ENCODE measurements around a stretch of chr19.

DNA sequence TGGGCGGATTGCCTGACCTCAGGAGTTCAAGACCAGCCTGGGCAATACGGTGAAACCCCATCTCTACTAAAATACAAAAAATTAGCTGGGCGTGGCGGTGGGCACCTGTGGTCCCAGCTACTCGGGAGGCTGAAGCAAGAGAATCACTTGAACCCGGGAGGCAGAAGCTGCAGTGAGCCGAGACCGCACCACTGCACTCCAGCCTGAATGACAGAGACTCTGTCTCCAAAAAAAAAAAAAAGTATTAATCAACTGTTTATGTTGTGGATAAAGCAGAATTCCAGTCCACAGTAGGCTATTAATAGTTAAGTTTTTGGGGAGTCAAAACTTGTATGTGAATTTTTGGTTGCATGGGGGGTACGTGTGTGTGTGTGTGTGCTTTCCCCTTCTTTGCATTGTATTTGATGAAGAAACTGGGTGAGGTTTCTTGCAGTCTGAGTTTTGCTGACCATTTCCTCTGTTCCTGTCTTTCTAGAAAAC is 15.1 kb downstream of the TGFB1 start:
- PRO-cap, 3 experiments, result no peak in any of the 3 experiments
- RAMPAGE, long total RNA, 4 experiments, result no peak in any of the 4 experiments
- RRBS, result no CpG with 5 or more reads among the region's 9 CpGs

- PRO-cap, 3 experiments, result no peak in any of the 3 experiments
- RAMPAGE, long total RNA, 4 experiments, result no peak in any of the 4 experiments
- RRBS, result no CpG with 5 or more reads among the region's 8 CpGs
These were observed 13.7 kb downstream of the TGFB1 start for GRCh38 chr19:41340041-41340493.

- PRO-cap, 3 experiments, result no peak in any of the 3 experiments
- RAMPAGE, long total RNA, 4 experiments, result no peak in any of the 4 experiments
- RRBS, result no CpG with 5 or more reads among the region's 6 CpGs
These were observed 3.9 kb downstream of the BCKDHA start for GRCh38 chr19:41401431-41402042.

DNA sequence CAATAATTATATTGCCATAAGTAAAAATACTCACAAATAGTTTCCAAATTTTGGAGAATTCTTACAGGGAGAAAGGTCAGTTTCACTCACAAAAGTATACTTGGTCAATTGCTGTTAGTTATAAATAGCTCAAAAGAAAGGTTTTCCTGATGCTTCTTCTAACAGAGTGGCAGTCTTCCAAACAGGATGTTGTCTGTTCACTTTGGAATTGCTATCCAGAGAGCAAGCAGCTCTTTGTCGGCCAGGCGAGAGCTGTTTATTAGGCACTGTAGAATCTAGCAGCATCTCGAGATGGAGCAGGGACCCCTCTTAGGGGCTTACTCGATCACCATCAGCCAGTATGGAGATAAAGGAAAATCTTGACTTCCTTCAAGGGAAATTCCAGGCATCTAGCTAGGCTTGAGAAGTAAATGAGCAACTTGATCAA is 13.6 kb downstream of the ERICH4 start:
- PRO-cap, 3 experiments, result no peak in any of the 3 experiments
- RAMPAGE, long total RNA, 4 experiments, result no peak in any of the 4 experiments
- RRBS, result no CpG with 5 or more reads among the region's 4 CpGs

DNA sequence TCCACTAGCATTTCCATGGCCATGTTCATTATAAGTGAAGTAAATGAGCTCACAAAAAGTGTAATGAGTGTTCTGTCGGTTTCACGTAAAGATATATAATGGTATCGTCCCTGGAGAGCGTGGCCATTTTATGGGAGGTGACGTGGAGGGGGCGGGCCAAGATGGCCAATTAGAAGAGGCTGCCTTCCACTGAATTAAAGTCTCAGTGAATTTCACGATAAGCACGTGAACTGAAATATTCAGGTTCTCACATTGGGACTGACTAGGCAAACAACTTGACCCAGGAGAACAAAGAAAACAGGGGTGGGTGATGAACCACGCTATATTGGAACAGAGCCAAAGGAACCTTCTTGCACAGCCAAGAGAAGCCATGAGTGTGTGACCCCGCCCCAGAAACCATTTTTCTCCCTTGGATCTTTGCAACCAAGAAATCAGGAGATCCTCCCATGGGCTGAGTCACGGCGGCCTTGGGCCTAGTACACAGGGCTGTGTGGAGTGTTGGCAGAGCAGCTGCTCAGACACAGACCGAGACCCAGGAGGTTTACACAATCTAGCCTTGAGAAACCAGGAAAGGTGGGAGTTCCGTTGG is 36.8 kb downstream of the ERICH4 start:
- PRO-cap, 3 experiments, result peak in 3 of 3 experiments; most common plus-strand start position 154 of the sequence (in 2); most common minus-strand start position 132 of the sequence (in 2)
- RAMPAGE, long total RNA, 4 experiments, result start-site peak on the minus strand in 2 of 4 experiments, centred at positions 127 to 247 of the sequence, 6 to 8 reads per replicate
- RRBS, result no CpG with 5 or more reads among the region's 14 CpGs

- PRO-cap, 3 experiments, result no peak in any of the 3 experiments
- RAMPAGE, long total RNA, 4 experiments, result no peak in any of the 4 experiments
- RRBS, result no CpG with 5 or more reads among the region's 1 CpG
These were observed 54.3 kb downstream of the ERICH4 start for GRCh38 chr19:41497298-41497608.

- PRO-cap, 3 experiments, result peak in 3 of 3 experiments; most common plus-strand start chr19:41500736 (in 1); most common minus-strand start chr19:41500644 (in 3)
- RAMPAGE, long total RNA, 4 experiments, result start-site peak on the minus strand in 3 of 4 experiments, at chr19:41500628-41500646 at its widest, 7 to 31 reads per replicate
- RRBS, result 70% methylated on average over 3 of the region's 15 CpGs
These were observed 57.6 kb downstream of the ERICH4 start for GRCh38 chr19:41500495-41501088.

DNA sequence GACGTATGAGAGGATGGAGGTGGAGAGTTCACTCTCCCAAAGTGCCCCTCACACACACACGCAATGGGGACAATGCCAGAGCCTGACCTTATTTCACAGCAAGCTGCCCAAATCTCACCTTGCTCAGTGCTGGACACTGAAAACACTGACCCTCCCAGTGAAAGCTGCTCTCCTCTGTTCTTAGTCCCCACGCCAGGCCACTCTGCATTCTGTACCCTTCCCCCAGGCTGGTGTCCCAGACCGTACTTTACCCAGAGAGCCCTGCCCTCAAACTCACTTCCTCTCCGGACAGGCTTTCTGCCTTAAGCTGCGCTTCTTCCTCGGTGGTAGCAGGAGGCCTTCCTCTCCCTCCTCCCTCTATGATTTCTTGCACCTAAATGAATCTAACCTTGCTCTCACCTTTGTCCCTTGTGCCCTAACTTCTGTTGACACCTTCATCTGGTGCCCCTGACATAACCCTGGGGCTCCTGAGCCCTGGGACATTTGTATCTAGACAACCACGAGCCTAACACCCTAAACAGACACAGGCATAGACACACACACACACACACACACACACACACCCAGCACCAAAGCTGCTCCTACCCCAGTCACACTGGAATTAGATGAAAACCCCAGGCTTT is 29.6 kb upstream of the CEACAM21 start:
- PRO-cap, 3 experiments, result peak in 3 of 3 experiments; most common plus-strand start position 272 of the sequence (in 2); most common minus-strand start position 275 of the sequence (in 3)
- RAMPAGE, long total RNA, 4 experiments, result no peak in any of the 4 experiments
- RRBS, result no CpG with 5 or more reads among the region's 8 CpGs

- PRO-cap, 3 experiments, result peak in 3 of 3 experiments; most common plus-strand start chr19:41549518 (in 3); most common minus-strand start chr19:41549042 (in 1)
- RAMPAGE, long total RNA, 4 experiments, result start-site peak on the plus strand in 4 of 4 experiments, at chr19:41549266-41549521 at its widest, 6 to 9 reads per replicate
- RRBS, result no CpG with 5 or more reads among the region's 8 CpGs
These were observed 27.0 kb upstream of the CEACAM21 start for GRCh38 chr19:41548785-41549589.

GRCh38 chr19:41564435-41565036 is 11.4 kb upstream of the CEACAM21 start:
- PRO-cap, 3 experiments, result no peak in any of the 3 experiments
- RAMPAGE, long total RNA, 4 experiments, result no peak in any of the 4 experiments
- RRBS, result 0% methylated on average over 1 of the region's 40 CpGs

DNA sequence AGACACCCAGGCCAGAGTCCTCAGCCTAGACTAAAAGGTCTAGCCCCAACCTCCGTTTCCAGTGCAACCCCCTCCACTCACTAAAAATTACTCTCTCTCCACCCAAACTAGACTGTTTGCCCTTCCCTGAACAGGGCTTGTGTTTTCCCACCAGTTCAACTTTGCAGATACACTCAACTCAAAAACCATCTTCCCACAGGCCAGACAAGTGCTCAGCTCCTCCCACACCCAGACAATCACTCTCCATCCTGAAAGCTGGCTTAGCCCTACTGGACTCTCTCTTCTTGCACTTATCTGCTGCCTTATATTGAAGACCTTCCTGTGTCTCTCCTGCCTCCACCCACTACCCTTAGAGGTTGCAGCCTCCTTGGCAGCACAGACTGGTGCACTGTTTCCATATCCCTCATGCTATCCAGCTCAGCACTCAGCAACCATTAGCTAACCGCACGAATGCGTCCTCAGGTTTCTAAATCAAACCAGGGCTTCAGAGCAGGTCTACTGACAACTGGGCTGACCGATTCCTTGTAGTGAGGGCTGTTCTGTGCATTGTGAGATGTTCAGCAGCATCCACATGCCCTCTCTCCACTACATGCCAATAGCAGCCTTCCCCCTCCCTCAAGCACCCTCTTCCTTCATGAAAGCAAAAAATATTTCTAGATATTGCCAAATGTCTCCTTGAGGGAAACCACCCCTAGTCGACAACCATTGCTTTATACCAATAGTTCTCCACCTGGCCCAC is 2.8 kb upstream of the CEACAM6 start:
- PRO-cap, 3 experiments, result no peak in any of the 3 experiments
- RAMPAGE, long total RNA, 4 experiments, result no peak in any of the 4 experiments
- RRBS, result no CpG with 5 or more reads among the region's 6 CpGs

DNA sequence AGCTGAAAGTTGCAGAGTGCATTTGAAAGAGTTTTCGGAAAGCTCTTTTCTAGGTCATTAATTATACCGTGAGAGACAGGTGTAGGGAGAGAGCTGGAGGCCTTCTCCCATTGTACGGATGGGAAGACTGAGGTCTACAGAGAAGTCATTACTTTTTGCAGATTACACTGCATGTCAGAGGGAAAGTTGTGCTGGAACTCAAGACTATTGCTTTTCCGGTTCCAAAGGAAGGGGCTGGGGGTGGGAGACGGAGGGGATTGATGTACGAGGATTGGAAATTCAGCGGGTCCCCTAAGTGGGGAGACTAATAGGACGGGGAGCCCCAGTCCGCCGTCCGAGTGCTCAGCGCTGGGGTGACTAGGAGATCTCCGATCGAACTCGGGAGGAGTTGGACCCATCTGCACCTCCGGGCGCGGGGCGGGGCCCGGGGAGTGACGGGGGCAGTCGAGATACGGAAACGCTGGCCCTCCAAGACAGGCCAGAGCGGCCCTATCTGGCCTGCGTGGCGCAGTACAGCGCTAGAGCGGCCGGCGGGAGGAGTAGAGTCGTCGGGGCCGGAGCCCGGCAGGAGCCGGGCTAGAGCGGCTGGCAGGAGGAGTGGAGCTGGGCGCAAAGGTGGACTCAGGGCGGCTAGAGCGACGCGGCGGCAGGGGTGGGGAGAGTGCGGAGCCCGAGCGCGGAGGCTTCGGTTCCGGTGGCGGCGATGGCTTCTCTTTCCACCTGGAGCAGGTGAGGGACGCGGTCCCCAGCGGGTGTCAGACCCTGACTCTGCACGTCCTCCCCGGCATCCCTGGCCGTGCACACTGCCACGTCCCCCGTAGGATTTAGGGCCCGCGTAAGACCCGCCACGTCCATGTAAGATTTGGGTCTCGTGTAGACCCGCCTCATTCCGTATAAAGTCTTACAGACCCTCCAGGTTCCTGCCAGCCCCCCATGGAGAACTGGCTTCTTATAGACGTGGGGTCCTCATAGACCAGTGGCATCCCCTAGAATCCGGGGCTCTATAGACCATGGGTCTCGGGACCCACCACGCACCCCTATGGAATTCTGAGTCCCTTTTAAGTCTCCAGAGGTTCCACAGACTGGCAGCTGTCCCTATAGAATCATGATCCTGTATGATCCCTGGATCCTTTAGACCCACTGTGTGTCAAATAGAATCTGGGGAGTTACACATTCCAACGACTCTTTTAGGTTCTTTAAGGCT is 1.2 kb downstream of the ARHGEF1 start:
- PRO-cap, 3 experiments, result peak in 3 of 3 experiments; most common plus-strand start position 542 of the sequence (in 3); most common minus-strand start position 433 of the sequence (in 2)
- RAMPAGE, long total RNA, 4 experiments, result start-site peak on the plus strand in 3 of 4 experiments, centred at positions 614 to 665 of the sequence, 16 to 27 reads per replicate
- RRBS, result under 1% methylated on average over 18 of the region's 71 CpGs

- PRO-cap, 3 experiments, result no peak in any of the 3 experiments
- RAMPAGE, long total RNA, 4 experiments, result no peak in any of the 4 experiments
- RRBS, result 32% methylated on average over 3 of the region's 16 CpGs
These were observed 8.5 kb upstream of the ERFL start for GRCh38 chr19:41936695-41937260.

- PRO-cap, 3 experiments, result no peak in any of the 3 experiments
- RAMPAGE, long total RNA, 4 experiments, result no peak in any of the 4 experiments
- RRBS, result no CpG with 5 or more reads among the region's 5 CpGs
These were observed 32.4 kb downstream of the GRIK5 start for GRCh38 chr19:42037473-42038194.

- PRO-cap, 3 experiments, result no peak in any of the 3 experiments
- RAMPAGE, long total RNA, 4 experiments, result no peak in any of the 4 experiments
- RRBS, result no CpG with 5 or more reads among the region's 1 CpG
These were observed 12.3 kb downstream of the ZNF574 start for GRCh38 chr19:42088265-42088581.

- PRO-cap, 3 experiments, result no peak in any of the 3 experiments
- RAMPAGE, long total RNA, 4 experiments, result no peak in any of the 4 experiments
- RRBS, result 10% methylated on average over 4 of the region's 10 CpGs
These were observed 17.8 kb downstream of the POU2F2 start for GRCh38 chr19:42114410-42114953.

- PRO-cap, 3 experiments, result no peak in any of the 3 experiments
- RAMPAGE, long total RNA, 4 experiments, result no peak in any of the 4 experiments
- RRBS, result 14% methylated on average over 5 of the region's 14 CpGs
These were observed 20.1 kb upstream of the POU2F2 start for GRCh38 chr19:42152250-42152859.

DNA sequence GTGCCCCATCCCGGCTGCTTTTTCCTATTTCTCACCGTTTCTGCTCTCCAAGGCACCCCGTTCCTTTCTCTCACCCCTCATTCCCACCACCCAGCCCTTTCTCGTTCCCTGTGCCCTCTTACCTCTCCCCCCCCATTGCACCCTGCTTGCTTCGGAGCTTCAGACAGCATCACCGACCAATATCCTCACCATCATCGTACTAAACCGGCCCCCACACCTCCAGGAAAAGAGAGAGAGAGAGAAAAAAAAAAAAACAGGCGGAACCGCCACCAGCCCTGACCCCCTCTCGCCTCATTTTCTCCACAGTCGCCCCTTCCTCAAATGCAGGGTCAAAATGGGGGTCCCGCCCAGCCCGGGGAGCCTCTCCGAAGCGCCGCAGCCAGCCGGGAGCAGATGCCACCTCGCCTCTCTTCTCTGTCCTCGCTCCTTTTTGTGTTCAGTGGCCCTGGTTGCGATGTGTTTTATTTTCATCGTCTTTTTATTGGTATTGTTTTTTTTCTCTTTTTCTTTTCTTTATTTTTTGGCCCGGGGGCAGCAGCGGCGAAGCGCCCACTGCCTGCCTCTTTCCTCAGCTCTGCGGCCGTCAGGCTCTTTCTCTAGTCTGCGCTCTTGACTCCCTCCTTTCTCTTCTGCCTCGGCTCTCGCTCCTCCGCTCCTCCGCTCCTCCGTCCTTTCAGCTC is 41.5 kb downstream of the DEDD2 start:
- PRO-cap, 3 experiments, result no peak in any of the 3 experiments
- RAMPAGE, long total RNA, 4 experiments, result no peak in any of the 4 experiments
- RRBS, result no CpG with 5 or more reads among the region's 34 CpGs

DNA sequence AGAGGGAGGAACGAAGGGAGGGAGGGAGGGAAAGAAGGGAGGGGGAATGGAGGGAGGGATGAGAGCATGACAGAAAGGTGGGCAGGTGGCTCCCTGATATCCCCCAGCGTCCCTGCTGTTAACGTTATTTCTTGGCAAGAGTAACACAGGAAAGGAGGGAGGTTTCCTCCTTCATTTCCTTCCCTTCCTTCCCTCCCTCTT is 22.5 kb downstream of the DEDD2 start:
- PRO-cap, 3 experiments, result no peak in any of the 3 experiments
- RAMPAGE, long total RNA, 4 experiments, result no peak in any of the 4 experiments
- RRBS, result no CpG with 5 or more reads among the region's 3 CpGs

- PRO-cap, 3 experiments, result no peak in any of the 3 experiments
- RAMPAGE, long total RNA, 4 experiments, result no peak in any of the 4 experiments
- RRBS, result 44% methylated on average over 1 of the region's 3 CpGs
These were observed 18.6 kb downstream of the DEDD2 start for GRCh38 chr19:42198997-42199255.